Sigmoid colon (tissue), 4 donors: ENCODE data around the genes IL32 and NAA60.

GRCh38 chr16:2969912-2970701 lies 959 bp downstream of the PAQR4 start:
- PRO-cap: no peak
- RAMPAGE, long total RNA, 4 experiments: no peak in any of the 4 experiments

GRCh38 chr16:3006773-3008041 lies 5.5 kb upstream of the CLDN9 start:
- PRO-cap: no peak
- RAMPAGE, long total RNA, 4 experiments: no peak in any of the 4 experiments

- PRO-cap: no peak
- RAMPAGE, long total RNA, 4 experiments: no peak in any of the 4 experiments
Observed at GRCh38 chr16:3027856-3028596, 4.2 kb downstream of the THOC6 start.

DNA sequence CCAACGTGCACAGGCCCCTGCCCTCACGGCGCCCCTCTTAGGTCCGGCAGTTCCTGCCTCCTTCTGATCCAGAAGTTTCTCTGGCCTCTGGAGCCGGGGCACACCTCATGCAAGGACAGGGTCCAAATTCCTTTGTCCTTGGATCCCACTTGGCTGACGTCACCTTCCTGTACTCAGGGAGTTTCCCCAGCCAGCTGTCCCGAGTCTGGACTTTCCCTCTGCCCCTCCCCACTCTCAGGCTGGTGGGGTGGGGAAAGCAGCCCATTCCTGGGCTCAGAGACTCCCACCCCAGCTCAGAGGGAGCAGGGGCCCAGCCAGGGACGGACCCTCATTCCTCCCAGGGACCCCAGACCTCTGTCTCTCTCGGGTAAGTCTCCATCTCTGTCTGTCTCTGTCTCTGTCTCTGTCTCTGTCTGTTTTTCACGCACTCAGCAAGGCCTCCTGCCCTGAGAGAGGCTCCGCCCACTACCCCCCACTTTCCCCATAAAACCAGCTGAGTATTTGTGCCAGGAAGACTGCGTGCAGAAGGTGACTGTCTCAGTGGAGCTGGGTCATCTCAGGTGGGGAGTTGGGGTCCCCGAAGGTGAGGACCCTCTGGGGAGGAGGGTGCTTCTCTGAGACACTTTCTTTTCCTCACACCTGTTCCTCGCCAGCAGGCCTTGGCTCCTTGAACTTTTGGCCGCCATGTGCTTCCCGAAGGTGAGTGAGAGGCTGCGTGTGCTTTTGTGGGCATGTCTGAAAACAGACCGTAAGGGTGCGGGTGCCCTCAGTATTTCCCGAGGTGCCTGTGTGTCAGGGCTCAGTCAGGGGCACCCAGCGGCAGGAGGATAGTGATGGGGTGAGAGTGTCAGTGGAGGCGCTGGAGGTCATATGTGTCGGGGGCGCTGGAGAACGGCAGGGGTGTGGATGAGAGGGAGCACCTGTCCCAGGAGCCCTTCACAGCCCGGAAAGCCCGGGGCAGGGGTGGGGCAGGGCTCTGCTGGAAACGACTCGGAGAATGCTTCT lies at the start of gene IL32:
Gene IL32, plus strand, starts transcription at position 513 of the 1,005 bp plus-strand sequence.
- PRO-cap: bidirectional peak, plus-strand start at position 231 of the sequence, minus-strand start at position 65 of the sequence
- RAMPAGE, long total RNA, 4 experiments: start-site peak on the plus strand in 4 of 4 experiments, centred at positions 226 to 511 of the sequence, 10 to 40 reads per replicate

- PRO-cap: no peak
- RAMPAGE, long total RNA, 4 experiments: no peak in any of the 4 experiments
Observed at GRCh38 chr16:3180518-3180836, 45.6 kb downstream of the ZNF213 start.

- PRO-cap: no peak
- RAMPAGE, long total RNA, 4 experiments: no peak in any of the 4 experiments
Observed at GRCh38 chr16:3182523-3183202, 47.8 kb downstream of the ZNF213 start.

GRCh38 chr16:3274189-3275517 lies 8.6 kb upstream of the ZNF263 start:
- PRO-cap: no peak
- RAMPAGE, long total RNA, 4 experiments: no peak in any of the 4 experiments

DNA sequence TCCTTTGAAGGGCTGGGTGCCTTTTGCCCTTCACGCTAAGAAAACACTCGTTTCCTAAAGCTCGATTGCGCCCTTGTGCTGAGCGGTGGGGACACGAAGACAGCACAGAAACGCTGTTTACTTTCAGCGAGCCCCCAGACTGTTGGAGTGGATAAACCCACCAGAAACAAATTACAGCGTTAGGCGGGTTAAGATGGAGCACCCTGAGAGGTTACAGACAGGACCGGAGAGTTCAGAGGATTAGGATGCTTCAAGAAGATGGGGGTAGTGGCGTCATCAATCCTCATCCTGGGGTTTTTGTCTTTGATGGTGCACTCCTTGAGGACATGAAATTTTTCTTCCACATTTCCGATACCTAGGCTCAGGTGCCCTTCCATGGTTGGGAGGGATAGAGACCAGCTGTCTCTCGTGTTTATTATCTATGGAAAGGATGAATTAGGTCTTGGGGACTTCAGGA lies 9.7 kb downstream of the OR2C1 start:
- PRO-cap: no peak
- RAMPAGE, long total RNA, 4 experiments: no peak in any of the 4 experiments

DNA sequence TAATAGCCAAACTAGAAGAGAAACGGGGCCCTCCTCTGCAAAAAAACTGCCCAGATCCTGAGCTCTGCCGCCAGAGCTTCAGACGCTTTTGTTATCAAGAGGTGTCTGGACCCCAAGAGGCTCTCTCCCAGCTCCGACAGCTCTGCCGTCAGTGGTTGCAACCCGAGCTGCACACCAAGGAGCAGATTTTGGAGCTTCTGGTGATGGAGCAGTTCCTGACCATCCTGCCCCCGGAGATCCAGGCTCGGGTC lies 982 bp downstream of the ZNF174 start:
- PRO-cap: no peak
- RAMPAGE, long total RNA, 4 experiments: no peak in any of the 4 experiments

- PRO-cap: no peak
- RAMPAGE, long total RNA, 4 experiments: start-site peak on the plus strand in 4 of 4 experiments, at chr16:3443659-3443715 at its widest, 31 to 106 reads per replicate; start-site peak on the minus strand in 3 of 4 experiments, at chr16:3443471-3443537 at its widest, 13 to 31 reads per replicate
Observed at GRCh38 chr16:3443279-3443943, at the start of gene NAA60. Gene NAA60, plus strand, starts transcription at chr16:3443680.

GRCh38 chr16:3469717-3470016 lies 25.6 kb downstream of the C16orf90 start:
- PRO-cap: no peak
- RAMPAGE, long total RNA, 4 experiments: no peak in any of the 4 experiments

DNA sequence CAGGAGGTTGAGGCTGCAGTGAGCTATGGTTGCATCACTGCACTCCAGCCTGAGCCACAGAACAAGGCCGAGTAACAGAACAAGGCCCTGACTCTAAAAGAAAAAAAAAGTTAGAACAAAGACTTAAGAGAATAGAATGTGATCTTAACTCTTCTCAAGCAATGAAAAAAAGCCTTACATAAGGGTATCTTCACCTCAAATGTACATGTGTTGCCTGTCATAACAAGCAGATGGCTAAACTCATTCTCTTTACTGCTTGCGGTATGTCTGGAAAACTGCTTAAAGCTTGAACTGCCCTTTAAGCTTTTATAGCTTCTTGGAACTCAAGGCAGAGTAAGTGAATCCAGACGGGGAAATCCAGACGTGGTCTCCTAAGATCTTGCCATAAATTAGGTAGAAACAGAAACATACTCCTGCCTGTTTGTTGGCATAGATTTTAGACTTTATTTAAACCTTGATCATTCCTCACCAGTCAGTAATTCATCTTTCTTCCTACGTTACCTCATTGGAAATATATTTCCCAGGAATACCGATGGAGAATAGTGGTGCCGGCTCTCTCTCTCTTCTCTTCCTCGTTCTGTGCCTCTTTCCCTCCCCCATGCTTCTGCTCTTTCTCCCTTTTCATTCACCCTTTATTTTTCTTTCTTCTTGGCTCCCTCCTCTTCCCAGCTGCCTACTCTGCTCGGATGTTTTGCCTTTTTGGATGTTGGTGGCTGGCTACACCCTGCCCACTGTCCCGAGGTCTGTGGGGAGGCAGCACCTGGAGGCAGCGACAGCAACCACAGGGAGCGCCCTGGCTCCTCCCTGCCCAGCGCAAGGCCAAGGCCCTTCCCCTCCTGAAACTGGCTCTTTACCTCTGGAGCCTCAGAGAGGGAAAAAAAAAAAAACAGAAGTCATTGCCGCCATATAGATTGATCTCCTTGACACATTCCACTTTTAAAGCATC lies 19.8 kb downstream of the CLUAP1 start:
- PRO-cap: no peak
- RAMPAGE, long total RNA, 4 experiments: no peak in any of the 4 experiments

DNA sequence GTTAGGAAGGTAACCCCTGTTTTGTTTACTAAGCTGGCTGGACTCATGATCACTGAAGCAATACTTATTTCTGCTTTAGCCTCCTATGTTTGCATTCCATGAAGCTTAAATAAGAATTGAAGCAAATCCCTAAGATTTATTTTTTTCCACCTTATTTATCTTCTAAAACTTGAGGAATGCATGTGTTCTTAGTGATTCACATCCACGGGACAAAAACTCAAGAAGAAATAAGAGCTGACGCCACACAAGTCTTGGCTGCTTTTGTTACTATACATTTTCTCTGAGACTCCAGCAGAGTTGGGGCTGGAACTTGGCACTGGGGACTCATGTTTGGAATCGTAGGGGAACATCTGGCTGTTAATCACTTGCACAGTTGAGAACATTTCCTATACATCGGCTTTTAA lies 35.5 kb downstream of the CLUAP1 start:
- PRO-cap: no peak
- RAMPAGE, long total RNA, 4 experiments: no peak in any of the 4 experiments

DNA sequence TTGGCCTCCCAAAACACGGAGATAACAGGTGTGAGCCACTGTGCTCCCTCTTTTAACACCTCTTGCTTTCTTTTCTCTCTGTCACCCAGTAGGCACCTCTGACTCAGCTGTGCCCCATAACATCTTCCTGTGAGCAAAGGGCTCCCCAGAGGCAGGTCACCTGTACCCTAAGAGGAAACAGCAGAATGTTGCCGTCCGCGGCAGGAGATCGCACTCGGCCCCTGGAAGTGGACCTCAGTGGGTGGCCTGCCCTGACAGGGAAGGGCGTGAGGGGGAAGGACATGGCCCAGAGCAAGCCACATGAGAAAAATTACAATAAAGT lies 977 bp upstream of the NLRC3 start:
- PRO-cap: no peak
- RAMPAGE, long total RNA, 4 experiments: no peak in any of the 4 experiments

- PRO-cap: no peak
- RAMPAGE, long total RNA, 4 experiments: no peak in any of the 4 experiments
Observed at GRCh38 chr16:3672369-3673006, 18.0 kb downstream of the DNASE1 start.

GRCh38 chr16:3722986-3723293 lies 5.6 kb upstream of the TRAP1 start:
- PRO-cap: no peak
- RAMPAGE, long total RNA, 4 experiments: no peak in any of the 4 experiments

DNA sequence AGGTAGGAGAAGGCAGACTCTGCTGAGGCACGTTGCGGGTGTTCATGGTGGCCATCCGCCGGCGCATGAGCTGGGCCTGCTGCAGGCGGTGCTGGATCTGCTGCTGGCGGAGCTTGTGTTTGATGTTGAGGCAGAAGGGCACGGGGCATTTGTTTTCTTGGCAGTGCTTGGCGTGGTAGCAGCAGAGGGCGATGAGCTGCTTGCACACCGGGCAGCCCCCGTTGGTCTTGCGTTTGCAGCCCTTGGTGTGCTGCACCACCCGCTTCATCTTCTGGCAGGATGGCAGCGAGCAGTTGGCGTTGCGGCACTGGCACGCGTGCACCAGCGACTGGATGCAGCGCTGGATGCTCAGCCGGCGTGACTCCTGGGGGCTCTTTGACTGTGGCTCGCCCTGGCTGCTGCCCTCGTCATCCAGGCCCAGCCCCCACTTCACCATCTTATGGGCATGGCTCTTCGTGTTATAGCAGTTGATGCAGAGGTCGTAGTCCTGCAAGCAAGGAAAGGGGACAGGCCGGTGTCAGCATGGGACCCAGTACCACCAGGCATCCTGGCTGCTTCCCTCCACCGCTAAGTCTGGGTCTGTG lies 12.2 kb upstream of the TRAP1 start:
- PRO-cap: no peak
- RAMPAGE, long total RNA, 4 experiments: no peak in any of the 4 experiments

DNA sequence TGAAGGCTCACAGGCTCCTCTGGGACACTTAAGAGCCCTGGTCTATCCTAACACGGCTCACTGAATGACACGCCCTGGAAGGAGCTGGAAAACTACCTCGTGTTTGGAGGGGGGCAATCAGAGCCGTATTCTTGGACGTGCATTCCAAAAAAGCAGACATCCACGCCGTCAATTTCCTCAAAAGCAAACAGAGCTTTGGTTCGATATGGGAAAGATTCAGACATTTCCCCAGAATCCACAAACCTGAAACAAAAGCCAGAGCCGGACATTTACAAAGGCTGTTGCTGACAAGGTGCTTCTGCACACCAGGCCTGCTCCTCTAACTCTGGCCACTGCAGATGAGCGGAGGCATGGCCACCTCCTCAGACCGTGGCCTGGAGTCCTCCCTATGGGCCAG lies 22.2 kb upstream of the TRAP1 start:
- PRO-cap: no peak
- RAMPAGE, long total RNA, 4 experiments: no peak in any of the 4 experiments

DNA sequence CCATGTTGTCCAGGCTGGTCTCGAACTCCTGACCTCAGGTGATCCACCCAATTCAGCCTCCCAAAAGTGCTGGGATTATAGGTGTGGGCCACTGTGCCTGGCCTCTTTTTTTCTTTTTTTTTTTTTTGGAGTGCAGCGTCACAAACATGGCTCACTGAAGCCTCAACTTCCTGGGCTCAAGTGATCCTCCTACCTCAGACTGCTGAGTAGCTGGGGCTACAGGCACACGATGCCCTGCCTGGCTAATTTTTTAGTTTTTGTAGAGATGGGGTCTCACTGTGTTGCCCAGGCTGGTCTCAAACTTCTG lies 65.2 kb upstream of the CREBBP start:
- PRO-cap: no peak
- RAMPAGE, long total RNA, 4 experiments: no peak in any of the 4 experiments

DNA sequence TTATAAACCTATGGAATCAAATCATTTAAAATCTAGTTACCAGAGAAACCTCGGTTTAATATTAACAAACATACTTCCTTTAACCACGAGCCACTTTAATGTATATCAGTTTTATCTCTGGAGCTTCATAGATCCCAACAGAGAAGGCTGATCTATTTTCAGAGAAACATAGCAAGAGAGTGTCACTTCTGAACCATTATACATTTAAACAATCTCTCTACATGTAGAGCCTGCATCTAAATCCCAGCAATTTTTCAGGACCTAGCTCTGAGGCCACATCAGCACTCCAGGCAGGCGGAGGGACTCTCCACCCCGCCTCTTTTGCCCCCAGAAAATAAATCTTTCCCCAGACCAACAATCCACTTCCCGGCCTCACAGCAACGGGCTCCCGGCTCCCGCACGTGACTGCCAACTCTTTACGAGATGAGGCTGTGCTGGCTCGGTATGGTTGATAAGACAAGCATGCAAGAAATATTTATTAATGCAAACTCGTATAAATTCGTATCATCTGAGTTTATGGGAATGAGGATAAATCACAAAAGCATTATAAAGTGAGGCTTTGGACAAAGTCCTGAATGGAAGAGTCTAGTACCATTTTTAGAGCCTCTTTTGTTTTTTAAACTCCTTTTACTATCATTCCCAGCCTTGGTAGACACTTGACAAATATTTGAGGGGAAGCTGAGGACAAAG lies 71.6 kb downstream of the ADCY9 start:
- PRO-cap: no peak
- RAMPAGE, long total RNA, 4 experiments: no peak in any of the 4 experiments